ENCODE data around the genes BRPF3 and PXT1.

DNA sequence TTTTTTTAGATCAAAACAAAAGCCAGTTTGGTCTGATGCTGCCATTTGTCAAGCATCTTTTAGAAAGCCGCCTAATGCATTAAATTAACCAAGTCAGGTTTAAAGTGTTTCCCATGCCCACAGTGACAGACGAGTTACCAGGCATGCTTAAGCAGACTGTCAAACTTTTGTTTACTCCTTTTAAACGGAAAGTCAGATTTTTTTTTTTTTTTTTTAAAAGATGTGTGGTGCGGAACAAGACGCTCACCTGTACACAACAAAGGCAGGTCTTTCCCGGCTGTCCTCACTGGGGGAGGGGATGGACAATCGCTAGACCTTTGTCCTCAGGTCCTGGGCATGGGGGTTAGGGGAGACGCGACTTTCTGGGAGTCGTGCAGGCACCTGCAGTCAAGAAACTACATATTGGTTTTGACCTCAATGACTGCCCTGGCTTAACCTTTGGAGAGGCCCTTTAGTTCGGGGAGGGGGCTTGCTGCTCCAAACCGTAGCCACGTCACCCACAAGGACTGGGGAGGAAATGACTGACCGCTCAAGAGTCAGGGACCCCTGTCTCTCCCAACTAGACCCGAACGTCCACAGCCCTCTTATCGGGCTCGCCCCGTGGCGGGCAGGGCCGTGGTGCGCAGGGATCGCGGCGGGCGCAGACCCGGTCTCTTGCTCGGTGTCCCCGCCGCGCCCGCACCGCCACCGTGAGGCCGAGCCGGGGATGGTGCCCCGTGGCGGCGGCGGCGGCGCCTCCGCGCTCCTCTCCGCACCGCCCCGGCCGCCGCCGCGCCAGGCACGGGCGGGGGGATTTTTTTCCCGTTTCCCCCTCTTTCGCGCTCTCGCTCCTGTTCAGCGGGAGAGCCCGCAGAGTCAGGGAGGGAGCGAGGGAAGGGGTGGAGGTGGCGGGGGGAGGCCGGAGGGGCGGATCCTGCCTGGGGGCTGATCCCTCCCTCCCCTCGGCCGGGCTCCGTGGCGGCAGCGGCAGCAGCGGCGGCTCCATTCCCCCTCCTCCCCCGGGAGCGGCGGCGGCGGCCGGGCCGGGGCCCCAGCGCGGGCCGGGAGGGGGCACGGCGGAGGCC, at the start of gene BRPF3:
BRPF3 (plus strand) TSS at position 955 of the 1,064 bp plus-strand sequence.
- RAMPAGE, long total RNA: no peak
- RRBS: 2% methylated on average over 28 of the region's 82 CpGs
PRO-cap:
- standard: bidirectional peak, plus-strand start at position 587 of the sequence, minus-strand start at position 602 of the sequence; bidirectional peak, plus-strand start at position 984 of the sequence, minus-strand start at position 857 of the sequence
- CoPRO, capped RNA only, 2 experiments: peak in 2 of 2 experiments; most common plus-strand start position 984 of the sequence (in 2); most common minus-strand start position 857 of the sequence (in 2)
- CoPRO, capped and uncapped RNA, 2 experiments: peak in 2 of 2 experiments; most common plus-strand start position 984 of the sequence (in 2); most common minus-strand start position 857 of the sequence (in 2)
- CoPRO, uncapped RNA only, 2 experiments: no peak in any of the 2 experiments
CAGE:
- cytosol, long polyA plus RNA: no peak
- long polyA plus RNA: no peak
- nucleolus, long total RNA: no peak
- nucleus, long polyA plus RNA: no peak

DNA sequence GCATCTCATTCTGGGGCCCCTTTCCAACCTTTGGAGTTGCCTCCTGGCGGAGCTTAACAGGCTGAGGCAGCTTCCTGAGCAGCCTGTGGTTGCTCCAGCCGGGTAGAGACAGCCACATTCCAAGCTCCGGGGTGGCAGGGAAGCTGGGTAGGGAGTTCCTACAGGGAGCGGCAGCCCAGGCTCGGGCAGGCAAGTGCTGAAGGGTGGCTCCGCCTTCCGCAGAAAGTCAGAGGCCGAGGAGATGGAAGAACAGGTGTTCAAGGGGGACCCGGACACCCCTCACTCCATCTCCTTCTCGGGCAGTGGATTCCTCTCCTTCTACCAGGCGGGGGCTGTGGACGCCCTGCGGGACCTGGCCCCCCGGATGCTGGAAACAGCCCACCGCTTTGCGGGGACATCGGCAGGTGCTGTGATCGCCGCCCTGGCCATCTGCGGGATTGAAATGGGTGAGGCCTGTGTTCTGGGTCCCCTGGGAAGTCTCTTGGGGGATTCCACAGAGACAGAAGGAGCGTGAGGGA, 418 bp downstream of the PNPLA1 start:
- RAMPAGE, long total RNA: no peak
- RRBS: 25% methylated on average over 5 of the region's 21 CpGs
PRO-cap:
- standard: no peak
- CoPRO, capped RNA only, 2 experiments: no peak in any of the 2 experiments
- CoPRO, capped and uncapped RNA, 2 experiments: no peak in any of the 2 experiments
- CoPRO, uncapped RNA only, 2 experiments: no peak in any of the 2 experiments
CAGE:
- cytosol, long polyA plus RNA: no peak
- long polyA plus RNA: no peak
- nucleolus, long total RNA: no peak
- nucleus, long polyA plus RNA: no peak

- RAMPAGE, long total RNA: no peak
- RRBS: 44% methylated on average over 9 of the region's 31 CpGs
PRO-cap:
- standard: no peak
- CoPRO, capped RNA only, 2 experiments: no peak in any of the 2 experiments
- CoPRO, capped and uncapped RNA, 2 experiments: no peak in any of the 2 experiments
- CoPRO, uncapped RNA only, 2 experiments: no peak in any of the 2 experiments
CAGE:
- cytosol, long polyA plus RNA: no peak
- long polyA plus RNA: no peak
- nucleolus, long total RNA: no peak
- nucleus, long polyA plus RNA: no peak
Observed at GRCh38 chr6:36285048-36285744, 15.3 kb downstream of the PNPLA1 start.

DNA sequence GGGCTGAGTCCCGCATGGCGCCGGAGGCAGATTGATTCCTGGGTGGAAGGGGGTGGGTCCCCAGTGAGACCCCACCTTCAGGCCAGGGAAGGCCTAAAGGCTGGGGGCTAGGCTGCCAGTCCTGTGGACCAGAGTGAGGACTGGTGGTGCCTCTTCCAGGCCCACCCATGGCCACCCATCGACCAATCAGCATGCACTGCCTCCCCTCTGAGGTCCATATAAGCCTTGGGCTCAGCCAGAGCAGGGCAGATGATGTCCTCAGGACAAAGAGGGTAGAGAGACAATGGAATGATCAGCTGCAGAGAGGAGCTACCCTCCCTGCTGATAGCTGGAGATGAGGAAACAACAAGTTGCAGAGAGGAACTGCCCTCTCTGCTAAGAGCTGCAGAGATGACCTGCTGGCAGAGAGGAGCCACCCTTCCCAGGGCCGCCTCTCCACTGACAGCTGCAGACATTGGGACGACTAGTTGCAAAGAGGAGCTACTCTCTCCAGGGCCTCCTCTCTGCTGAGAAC, 9.1 kb upstream of the ETV7 start:
- RAMPAGE, long total RNA: no peak
- RRBS: no CpG with 5 or more reads among the region's 6 CpGs
PRO-cap:
- standard: no peak
- CoPRO, capped RNA only, 2 experiments: no peak in any of the 2 experiments
- CoPRO, capped and uncapped RNA, 2 experiments: no peak in any of the 2 experiments
- CoPRO, uncapped RNA only, 2 experiments: no peak in any of the 2 experiments
CAGE:
- cytosol, long polyA plus RNA: no peak
- long polyA plus RNA: no peak
- nucleolus, long total RNA: no peak
- nucleus, long polyA plus RNA: no peak

DNA sequence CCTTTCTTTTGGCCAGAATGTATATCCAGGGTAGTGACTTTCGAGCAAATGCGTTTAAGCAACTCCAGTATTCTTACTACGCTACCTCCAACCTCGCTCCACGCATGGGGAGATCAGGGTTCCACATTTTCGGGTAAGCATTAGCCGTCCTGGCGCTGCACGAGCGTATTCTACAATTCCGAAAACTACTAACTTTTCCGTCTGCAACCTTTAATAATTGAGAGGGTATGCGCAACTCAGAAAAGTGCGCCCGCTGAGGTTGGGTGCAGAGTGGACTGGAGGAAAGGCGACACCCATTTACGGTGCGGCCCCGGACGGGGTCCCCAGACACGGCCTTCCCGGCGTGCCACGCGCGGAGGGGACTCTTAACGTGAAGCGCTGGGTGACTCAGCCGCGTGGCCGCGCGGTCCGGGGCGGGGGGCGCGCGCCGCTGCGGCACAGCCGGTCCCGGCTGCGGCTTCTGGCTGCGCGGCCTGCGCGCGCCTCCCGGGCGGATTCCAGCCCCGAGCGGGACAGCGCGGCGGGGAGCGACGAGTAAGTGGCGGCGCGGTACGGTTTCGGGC, at the start of gene PXT1:
PXT1 (minus strand) TSS at position 277 of the 563 bp plus-strand sequence.
- RAMPAGE, long total RNA: no peak
- RRBS: 1% methylated on average over 32 of the region's 62 CpGs
PRO-cap:
- standard: bidirectional peak, plus-strand start at position 70 of the sequence, minus-strand start at position 106 of the sequence; bidirectional peak, plus-strand start at position 241 of the sequence, minus-strand start at position 187 of the sequence; bidirectional peak, plus-strand start at position 438 of the sequence, minus-strand start at position 277 of the sequence
- CoPRO, capped RNA only, 2 experiments: peak in 2 of 2 experiments; most common plus-strand start position 438 of the sequence (in 2); most common minus-strand start position 277 of the sequence (in 2)
- CoPRO, capped and uncapped RNA, 2 experiments: peak in 2 of 2 experiments; most common plus-strand start position 438 of the sequence (in 2); most common minus-strand start position 277 of the sequence (in 2)
- CoPRO, uncapped RNA only, 2 experiments: peak in 2 of 2 experiments; most common plus-strand start position 438 of the sequence (in 2); most common minus-strand start position 187 of the sequence (in 1)
CAGE:
- cytosol, long polyA plus RNA: no peak
- long polyA plus RNA: start-site peak on the plus strand centred at position 474 of the sequence, 83 bp wide, 111 and 139 reads in 2 replicates
- nucleolus, long total RNA: no peak
- nucleus, long polyA plus RNA: no peak

- RAMPAGE, long total RNA: no peak
- RRBS: no CpG with 5 or more reads among the region's 19 CpGs
PRO-cap:
- standard: no peak
- CoPRO, capped RNA only, 2 experiments: no peak in any of the 2 experiments
- CoPRO, capped and uncapped RNA, 2 experiments: no peak in any of the 2 experiments
- CoPRO, uncapped RNA only, 2 experiments: no peak in any of the 2 experiments
CAGE:
- cytosol, long polyA plus RNA: no peak
- long polyA plus RNA: no peak
- nucleolus, long total RNA: no peak
- nucleus, long polyA plus RNA: no peak
Observed at GRCh38 chr6:36685745-36686777, 7.5 kb downstream of the CDKN1A start.

DNA sequence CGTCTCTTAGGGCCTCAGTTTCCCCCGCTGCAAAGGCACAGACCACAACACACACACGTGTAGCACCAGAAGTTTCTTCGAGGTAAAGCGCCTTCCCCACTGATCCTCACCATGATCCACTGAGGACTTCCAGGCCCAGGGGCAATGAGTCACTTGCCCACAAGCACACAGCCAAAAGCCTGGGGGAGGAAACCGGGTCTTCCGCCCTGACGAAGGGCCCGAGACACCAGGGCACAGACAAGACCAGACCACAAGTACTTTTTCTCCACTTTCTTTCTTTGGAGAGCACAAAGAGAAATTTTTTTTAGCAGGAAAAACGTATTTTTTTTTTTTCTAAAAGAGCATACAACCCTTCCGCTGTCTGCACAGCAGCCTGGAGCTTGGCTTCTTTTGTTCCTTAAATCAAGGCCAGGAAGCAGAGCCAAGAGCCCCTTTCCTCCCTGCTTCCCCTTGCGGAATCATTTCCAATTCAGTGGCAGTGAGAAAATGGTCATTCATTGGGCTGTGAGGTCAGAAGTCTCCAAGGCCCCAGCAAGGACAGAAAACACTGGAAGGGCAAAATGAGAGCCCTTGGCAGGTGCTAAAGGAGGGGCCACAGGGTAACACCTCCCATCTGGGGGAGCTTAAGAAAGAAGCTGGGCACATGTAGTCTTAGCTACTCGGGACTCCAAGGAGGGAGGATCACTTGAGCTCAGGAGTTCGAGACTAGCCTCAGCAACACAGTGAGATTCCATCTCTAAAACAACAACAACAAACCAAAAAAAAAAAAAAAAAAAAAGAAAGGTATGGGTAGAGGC, 11.5 kb downstream of the CPNE5 start:
- RAMPAGE, long total RNA: no peak
- RRBS: no CpG with 5 or more reads among the region's 14 CpGs
PRO-cap:
- standard: bidirectional peak, plus-strand start at position 221 of the sequence, minus-strand start at position 129 of the sequence
- CoPRO, capped RNA only, 2 experiments: peak in 1 of 2 experiments; most common plus-strand start position 200 of the sequence (in 1); most common minus-strand start position 146 of the sequence (in 1)
- CoPRO, capped and uncapped RNA, 2 experiments: peak in 1 of 2 experiments; most common plus-strand start position 217 of the sequence (in 1); most common minus-strand start position 129 of the sequence (in 1)
- CoPRO, uncapped RNA only, 2 experiments: no peak in any of the 2 experiments
CAGE:
- cytosol, long polyA plus RNA: no peak
- long polyA plus RNA: no peak
- nucleolus, long total RNA: no peak
- nucleus, long polyA plus RNA: start-site peak on the minus strand centred at position 129 of the sequence, 18 bp wide, 18 and 26 reads in 2 replicates

DNA sequence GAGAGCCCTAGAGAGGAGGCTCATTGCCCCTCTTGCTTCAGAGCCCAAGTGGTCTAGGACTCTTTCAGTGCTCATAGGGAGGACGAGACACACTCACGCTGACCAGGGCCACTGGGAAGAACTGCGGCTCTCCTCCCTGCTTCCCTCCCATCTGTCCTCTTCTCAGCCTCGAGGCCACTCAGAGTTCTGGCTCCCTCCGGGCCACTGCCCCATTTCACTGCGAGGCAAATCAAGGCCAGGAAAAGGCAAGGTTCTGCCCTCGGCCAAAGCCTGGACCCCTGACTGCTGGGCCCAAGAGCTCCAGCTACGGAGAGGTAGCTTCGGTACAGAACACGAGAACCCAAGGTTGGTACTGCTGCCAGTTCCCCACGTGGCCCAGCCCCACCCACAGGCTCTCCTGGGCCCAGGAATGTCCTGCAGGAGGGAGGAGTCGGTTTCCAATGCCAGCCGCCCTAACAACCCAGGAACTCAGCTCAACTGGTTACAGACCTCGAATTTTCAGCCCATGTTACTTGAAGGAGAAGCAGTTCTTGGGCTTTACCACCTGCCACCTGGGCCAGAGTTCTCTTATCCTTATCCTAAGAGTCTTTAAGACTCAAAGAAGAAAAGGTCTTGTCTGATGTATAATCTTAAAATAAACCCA, 14.8 kb downstream of the PI16 start:
- RAMPAGE, long total RNA: no peak
- RRBS: no CpG with 5 or more reads among the region's 14 CpGs
PRO-cap:
- standard: no peak
- CoPRO, capped RNA only, 2 experiments: no peak in any of the 2 experiments
- CoPRO, capped and uncapped RNA, 2 experiments: no peak in any of the 2 experiments
- CoPRO, uncapped RNA only, 2 experiments: no peak in any of the 2 experiments
CAGE:
- cytosol, long polyA plus RNA: no peak
- long polyA plus RNA: no peak
- nucleolus, long total RNA: no peak
- nucleus, long polyA plus RNA: no peak

DNA sequence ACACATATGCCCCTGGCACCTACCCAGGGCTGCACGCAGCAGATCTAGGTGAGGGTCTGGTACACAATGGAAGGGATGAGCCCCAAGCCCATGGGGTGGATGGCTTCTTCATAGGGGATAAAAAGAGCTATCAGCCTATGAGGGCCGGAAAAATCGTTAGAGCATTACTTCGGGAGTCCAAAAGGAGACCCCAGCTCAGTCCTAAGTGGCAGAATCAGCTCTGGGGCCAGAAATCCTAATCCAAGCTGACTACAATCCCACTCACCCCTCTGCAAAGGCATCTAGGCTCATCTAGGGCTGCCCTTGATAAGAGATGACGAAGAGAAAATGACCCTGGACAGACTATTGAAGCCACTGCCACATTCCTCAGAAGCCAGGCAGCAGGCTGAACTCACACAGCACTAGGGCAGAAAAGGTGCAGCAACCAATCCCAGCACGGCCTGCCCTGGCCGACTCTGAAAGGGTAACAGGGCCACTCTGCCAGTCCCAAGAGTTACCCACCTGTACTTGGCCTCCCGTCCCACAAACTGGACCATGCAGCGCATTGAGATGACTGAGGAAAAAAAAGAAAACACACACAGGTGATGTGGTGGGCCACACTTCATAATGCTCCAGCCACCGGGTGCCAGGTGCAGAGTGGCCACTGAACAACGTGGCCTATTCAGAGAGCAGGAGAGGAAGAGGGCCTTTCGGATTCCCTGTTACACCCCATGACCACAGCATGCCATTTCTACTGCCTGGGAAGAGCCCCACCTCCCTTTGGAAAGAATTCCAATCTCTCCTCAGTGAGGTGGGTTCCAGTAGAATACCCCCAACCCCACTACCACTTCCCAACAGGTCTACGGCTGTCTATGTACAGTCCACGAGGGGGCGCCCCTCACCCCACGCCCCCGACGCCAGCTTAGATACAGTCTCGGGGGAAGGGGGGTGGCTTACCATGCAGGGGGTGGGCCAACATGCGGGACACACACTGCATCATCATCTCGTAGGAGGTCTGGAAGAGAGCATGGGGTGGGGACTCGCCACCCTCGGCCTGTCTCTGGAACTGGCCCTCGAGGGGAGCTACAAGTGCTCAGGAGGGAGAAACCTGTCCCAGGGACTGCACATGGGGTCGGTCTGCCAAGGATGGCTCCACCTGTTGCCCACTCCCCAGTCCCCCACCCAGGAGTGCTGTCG, 8.9 kb downstream of the MTCH1 start:
- RAMPAGE, long total RNA: no peak
- RRBS: no CpG with 5 or more reads among the region's 26 CpGs
PRO-cap:
- standard: no peak
- CoPRO, capped RNA only, 2 experiments: no peak in any of the 2 experiments
- CoPRO, capped and uncapped RNA, 2 experiments: no peak in any of the 2 experiments
- CoPRO, uncapped RNA only, 2 experiments: peak in 1 of 2 experiments; most common minus-strand start position 1,055 of the sequence (in 1)
CAGE:
- cytosol, long polyA plus RNA: no peak
- long polyA plus RNA: no peak
- nucleolus, long total RNA: no peak
- nucleus, long polyA plus RNA: no peak

DNA sequence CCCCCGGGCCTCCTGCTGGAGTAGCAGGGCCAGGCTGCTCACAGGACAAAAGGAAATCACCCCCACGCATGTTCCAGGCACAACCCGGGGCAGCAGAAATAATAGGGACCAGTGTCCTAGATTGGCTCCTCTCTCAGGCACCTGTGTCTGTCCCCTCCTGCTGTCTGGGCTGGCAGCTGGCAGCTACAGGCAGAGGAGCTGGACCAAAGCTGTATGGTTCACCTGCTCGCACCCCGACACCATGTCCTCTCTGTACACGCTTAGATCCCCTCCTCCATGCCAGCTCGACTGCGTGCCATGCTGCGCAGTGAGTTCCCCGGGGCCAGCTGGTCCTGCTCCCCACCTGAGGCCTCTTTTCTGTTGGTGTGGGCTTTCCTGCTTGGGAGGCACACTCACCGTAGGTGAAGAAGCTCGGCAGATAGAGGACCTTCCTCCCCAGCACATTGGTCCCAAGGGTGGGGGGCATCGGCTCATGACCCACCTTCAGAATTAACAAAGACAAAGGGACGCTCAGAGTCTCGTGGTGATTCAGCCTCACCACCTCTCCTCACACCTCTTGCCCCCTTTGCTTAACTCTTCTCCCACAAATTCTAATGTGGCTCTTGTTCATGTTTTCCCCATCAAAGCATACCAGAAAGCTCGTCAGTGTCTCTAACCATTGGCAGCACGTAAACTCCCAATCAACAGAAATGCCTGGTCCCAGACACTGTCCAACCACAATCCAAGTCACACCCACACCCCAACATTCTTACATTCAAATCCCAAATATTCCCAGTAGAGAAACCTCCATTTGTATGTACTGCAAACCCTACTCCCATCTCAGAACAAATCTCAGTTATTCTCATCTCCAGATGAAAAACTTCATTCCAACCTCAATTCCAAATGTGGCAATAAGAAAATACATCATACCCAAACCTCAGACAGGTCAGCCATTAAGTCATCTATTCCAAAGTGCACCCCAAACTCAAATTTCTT, 4.5 kb downstream of the MTCH1 start:
- RAMPAGE, long total RNA: no peak
- RRBS: 90% methylated on average over 3 of the region's 17 CpGs
PRO-cap:
- standard: no peak
- CoPRO, capped RNA only, 2 experiments: no peak in any of the 2 experiments
- CoPRO, capped and uncapped RNA, 2 experiments: no peak in any of the 2 experiments
- CoPRO, uncapped RNA only, 2 experiments: no peak in any of the 2 experiments
CAGE:
- cytosol, long polyA plus RNA: no peak
- long polyA plus RNA: no peak
- nucleolus, long total RNA: no peak
- nucleus, long polyA plus RNA: no peak

DNA sequence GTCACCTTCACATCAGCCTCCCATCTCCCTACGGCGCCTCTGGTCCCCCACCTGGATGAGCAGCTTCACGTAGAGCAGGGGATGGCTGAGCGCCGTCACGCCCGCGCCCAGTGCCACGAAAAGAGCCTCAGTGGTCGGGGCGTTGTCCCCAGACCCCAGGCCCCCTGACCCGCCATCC, 305 bp downstream of the MTCH1 start:
- RAMPAGE, long total RNA: no peak
- RRBS: no CpG with 5 or more reads among the region's 12 CpGs
PRO-cap:
- standard: no peak
- CoPRO, capped RNA only, 2 experiments: no peak in any of the 2 experiments
- CoPRO, capped and uncapped RNA, 2 experiments: no peak in any of the 2 experiments
- CoPRO, uncapped RNA only, 2 experiments: no peak in any of the 2 experiments
CAGE:
- cytosol, long polyA plus RNA: no peak
- long polyA plus RNA: no peak
- nucleolus, long total RNA: no peak
- nucleus, long polyA plus RNA: no peak

GRCh38 chr6:37005971-37006604, 633 bp downstream of the FGD2 start:
- RAMPAGE, long total RNA: no peak
- RRBS: no CpG with 5 or more reads among the region's 14 CpGs
PRO-cap:
- standard: no peak
- CoPRO, capped RNA only, 2 experiments: no peak in any of the 2 experiments
- CoPRO, capped and uncapped RNA, 2 experiments: no peak in any of the 2 experiments
- CoPRO, uncapped RNA only, 2 experiments: no peak in any of the 2 experiments
CAGE:
- cytosol, long polyA plus RNA: no peak
- long polyA plus RNA: no peak
- nucleolus, long total RNA: no peak
- nucleus, long polyA plus RNA: no peak

- RAMPAGE, long total RNA: no peak
- RRBS: no CpG with 5 or more reads among the region's 10 CpGs
PRO-cap:
- standard: no peak
- CoPRO, capped RNA only, 2 experiments: no peak in any of the 2 experiments
- CoPRO, capped and uncapped RNA, 2 experiments: no peak in any of the 2 experiments
- CoPRO, uncapped RNA only, 2 experiments: no peak in any of the 2 experiments
CAGE:
- cytosol, long polyA plus RNA: no peak
- long polyA plus RNA: no peak
- nucleolus, long total RNA: no peak
- nucleus, long polyA plus RNA: no peak
Observed at GRCh38 chr6:37008609-37009118, 3.2 kb downstream of the FGD2 start.

GRCh38 chr6:37020518-37020918, 15.1 kb downstream of the FGD2 start:
- RAMPAGE, long total RNA: no peak
- RRBS: 83% methylated on average over 1 of the region's 9 CpGs
PRO-cap:
- standard: no peak
- CoPRO, capped RNA only, 2 experiments: no peak in any of the 2 experiments
- CoPRO, capped and uncapped RNA, 2 experiments: no peak in any of the 2 experiments
- CoPRO, uncapped RNA only, 2 experiments: no peak in any of the 2 experiments
CAGE:
- cytosol, long polyA plus RNA: no peak
- long polyA plus RNA: no peak
- nucleolus, long total RNA: no peak
- nucleus, long polyA plus RNA: no peak

GRCh38 chr6:37061097-37061857, 55.8 kb downstream of the FGD2 start:
- RAMPAGE, long total RNA: no peak
- RRBS: no CpG with 5 or more reads among the region's 13 CpGs
PRO-cap:
- standard: no peak
- CoPRO, capped RNA only, 2 experiments: no peak in any of the 2 experiments
- CoPRO, capped and uncapped RNA, 2 experiments: no peak in any of the 2 experiments
- CoPRO, uncapped RNA only, 2 experiments: no peak in any of the 2 experiments
CAGE:
- cytosol, long polyA plus RNA: no peak
- long polyA plus RNA: no peak
- nucleolus, long total RNA: no peak
- nucleus, long polyA plus RNA: no peak

GRCh38 chr6:37169940-37170065, 149 bp upstream of the PIM1 start:
- RAMPAGE, long total RNA: no peak
- RRBS: 2% methylated on average over 8 of the region's 16 CpGs
PRO-cap:
- standard: no peak
- CoPRO, capped RNA only, 2 experiments: no peak in any of the 2 experiments
- CoPRO, capped and uncapped RNA, 2 experiments: no peak in any of the 2 experiments
- CoPRO, uncapped RNA only, 2 experiments: no peak in any of the 2 experiments
CAGE:
- cytosol, long polyA plus RNA: no peak
- long polyA plus RNA: no peak
- nucleolus, long total RNA: no peak
- nucleus, long polyA plus RNA: no peak

DNA sequence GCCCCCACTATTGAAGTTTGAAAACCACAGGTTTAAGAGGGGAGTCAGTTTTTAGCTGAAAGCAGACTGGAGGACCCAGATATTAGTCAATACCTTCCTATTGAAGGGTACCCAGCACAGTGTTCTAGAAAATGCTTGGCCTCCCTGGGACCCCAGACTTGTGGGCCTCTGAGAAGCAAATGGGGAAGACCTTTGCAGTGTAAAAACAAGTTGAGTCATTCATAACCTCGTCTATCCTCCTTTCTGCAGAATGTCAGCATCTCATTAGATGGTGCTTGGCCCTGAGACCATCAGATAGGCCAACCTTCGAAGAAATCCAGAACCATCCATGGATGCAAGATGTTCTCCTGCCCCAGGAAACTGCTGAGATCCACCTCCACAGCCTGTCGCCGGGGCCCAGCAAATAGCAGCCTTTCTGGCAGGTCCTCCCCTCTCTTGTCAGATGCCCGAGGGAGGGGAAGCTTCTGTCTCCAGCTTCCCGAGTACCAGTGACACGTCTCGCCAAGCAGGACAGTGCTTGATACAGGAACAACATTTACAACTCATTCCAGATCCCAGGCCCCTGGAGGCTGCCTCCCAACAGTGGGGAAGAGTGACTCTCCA, 3.8 kb downstream of the PIM1 start:
- RAMPAGE, long total RNA: no peak
- RRBS: no CpG with 5 or more reads among the region's 8 CpGs
PRO-cap:
- standard: bidirectional peak, plus-strand start at position 379 of the sequence, minus-strand start at position 408 of the sequence; bidirectional peak, plus-strand start outside the sequence, minus-strand start at position 515 of the sequence
- CoPRO, capped RNA only, 2 experiments: peak in 2 of 2 experiments; most common plus-strand start position 485 of the sequence (in 2); most common minus-strand start position 180 of the sequence (in 1)
- CoPRO, capped and uncapped RNA, 2 experiments: no peak in any of the 2 experiments
- CoPRO, uncapped RNA only, 2 experiments: peak in 2 of 2 experiments; most common plus-strand start position 178 of the sequence (in 1); most common minus-strand start position 128 of the sequence (in 1)
CAGE:
- cytosol, long polyA plus RNA: no peak
- long polyA plus RNA: no peak
- nucleolus, long total RNA: no peak
- nucleus, long polyA plus RNA: no peak